Left lung (tissue), 1 donor: ENCODE measurements around a stretch of chr1.

- PRO-cap: unidirectional peak, plus-strand start at chr1:153984535; unidirectional peak, plus-strand start at chr1:153984547
Measured at GRCh38 chr1:153984288-153984650, 1.9 kb downstream of the RAB13 start.

DNA sequence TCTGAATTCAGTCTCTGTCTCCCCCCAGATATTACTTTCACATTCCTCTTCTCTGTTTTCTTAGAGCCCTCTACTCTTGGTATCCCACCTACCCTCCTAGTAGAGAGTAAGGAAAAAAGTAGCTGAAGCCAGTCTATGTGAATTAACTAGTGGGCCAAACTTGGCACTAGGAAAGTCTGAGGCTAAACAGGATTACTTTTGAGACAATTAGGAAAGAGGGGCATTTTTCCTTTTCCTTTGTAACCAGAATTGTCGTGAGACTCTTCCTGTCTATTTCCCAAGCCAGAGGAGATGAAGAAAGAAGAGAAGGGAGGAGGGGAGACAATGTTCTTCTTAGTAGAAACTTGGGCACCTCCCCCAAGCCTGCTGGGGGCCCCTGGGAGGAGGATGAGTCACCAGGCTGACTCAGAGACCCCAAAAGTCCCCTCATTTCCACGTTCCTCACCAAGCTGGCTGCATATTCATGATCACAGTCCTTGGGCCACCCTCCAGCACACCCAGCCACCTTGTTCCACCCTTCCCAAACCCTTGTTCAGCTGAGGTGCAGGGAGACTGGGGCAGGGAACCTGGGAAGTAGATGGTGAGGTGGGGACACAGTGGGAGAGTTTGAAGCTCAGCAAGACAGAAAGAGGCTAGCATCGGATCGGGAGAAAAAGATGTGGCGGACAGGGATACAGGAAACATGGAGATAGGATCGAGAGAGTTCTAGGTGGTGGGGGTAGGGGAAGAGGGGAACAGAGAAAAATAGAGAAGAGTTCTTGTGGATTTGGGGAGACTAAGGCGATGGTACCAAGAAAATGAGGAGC lies 848 bp downstream of the RAB13 start:
- PRO-cap: bidirectional peak, plus-strand start at position 467 of the sequence, minus-strand start at position 293 of the sequence

- PRO-cap: bidirectional peak, plus-strand start at chr1:154219624, minus-strand start at chr1:154219604
Measured at GRCh38 chr1:154219470-154219989, 860 bp downstream of the C1orf43 start.

GRCh38 chr1:154334968-154335295 lies 9.6 kb downstream of the ATP8B2 start:
- PRO-cap: no peak

GRCh38 chr1:154337106-154338343 lies 12.2 kb downstream of the ATP8B2 start:
- PRO-cap: no peak

DNA sequence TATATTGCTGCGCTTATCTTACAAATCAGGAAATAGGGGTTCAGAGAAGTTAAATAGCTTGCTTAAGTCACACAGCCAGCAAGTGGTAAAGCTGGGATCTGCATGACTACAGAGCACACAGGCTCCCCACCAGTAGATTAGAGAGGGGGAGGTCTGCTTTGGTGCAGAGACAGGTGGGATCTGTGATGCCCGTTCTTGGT lies 2.0 kb upstream of the IL6R start:
- PRO-cap: no peak

DNA sequence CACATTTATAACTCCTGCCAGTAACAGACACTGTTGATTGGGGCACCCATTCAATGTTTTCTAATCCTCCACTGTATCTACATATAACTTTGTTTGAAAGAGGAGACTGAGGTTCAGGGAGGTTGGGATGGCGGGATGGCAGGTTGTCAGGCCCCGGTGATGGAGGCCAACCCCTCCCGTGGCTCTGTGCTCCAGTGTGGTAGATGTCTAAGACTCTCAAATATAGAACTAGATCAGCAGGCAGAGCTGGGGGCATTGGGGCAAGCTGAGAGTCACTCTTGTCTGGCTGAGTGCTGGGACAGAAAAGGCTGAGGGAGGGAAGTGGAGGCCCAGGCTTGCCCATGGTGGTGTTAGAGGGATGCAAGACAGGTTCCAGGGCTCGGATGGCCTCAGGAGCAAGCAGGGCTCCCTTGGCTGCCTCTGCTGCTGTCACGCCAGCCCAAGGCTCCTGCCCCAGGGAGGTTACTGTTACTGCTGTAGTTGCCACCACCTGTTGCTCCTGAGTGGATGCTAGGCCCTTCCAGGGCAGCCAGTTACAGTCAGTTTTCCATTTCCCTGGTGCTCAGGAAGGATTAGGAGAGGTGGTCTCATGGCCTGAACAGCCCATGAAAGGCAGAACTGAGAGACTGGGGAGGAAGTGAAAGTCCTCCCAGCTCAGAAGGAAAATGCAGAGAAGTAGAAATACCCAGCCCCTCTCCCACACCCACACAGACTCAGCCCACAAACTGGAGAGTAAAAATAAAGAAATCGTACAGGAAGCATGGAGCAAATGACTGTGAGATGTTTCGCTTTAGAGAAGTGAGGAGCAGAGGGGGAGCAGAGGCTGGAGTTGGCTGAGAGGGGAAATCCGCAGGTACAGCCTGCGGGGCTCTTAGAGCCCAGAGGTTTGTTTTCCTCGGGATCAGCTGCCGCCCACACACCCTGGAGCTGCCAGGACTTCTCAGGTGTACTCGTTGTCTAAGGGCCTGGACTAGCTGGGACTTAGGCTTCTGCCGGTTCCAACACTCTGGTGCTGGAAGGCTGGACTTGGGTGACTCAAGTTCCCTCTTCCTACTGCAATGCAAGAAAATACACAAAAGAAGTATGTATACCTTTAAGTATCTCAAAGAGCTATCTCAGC lies 2.1 kb downstream of the IL6R start:
- PRO-cap: bidirectional peak, plus-strand start at position 793 of the sequence, minus-strand start at position 620 of the sequence

GRCh38 chr1:154414223-154415163 lies 9.3 kb downstream of the IL6R start:
- PRO-cap: no peak

GRCh38 chr1:154425530-154426125 lies 20.5 kb downstream of the IL6R start:
- PRO-cap: no peak

DNA sequence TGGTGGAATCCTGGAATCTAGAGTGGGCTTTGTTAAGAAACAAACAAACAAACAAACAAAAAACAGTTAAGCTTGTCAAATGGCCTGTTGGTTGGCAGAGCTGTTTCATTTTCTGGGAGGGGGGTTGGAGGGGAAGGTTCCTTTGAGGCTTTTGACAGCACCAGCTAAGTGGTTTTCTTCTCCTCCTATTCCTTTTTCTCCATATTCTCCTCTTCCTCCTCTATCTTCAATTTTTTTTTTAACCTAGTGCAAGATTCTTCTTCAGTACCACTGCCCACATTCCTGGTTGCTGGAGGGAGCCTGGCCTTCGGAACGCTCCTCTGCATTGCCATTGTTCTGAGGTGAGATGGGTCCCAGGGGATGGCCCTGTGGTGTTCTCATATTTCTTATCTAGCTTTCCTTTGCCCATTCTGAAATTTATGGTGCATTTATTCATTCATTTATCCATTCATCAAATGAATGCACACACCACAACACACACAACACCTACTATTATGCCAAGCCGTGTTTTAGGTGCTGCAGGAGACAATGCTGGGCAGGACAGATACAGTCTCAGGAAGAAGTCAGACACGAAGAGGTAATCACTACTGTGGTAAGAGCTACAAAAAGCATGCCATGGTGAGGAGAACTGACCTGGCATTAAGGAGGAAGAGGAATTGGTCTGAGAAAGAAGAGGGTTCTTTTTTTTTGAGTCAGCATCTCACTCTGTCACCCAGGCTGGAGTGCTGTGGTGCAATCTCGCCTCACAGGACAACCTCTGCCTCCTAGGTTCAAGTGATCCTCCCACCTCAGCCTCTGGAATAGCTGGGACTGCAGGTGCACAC lies 47.6 kb upstream of the TDRD10 start:
- PRO-cap: no peak

DNA sequence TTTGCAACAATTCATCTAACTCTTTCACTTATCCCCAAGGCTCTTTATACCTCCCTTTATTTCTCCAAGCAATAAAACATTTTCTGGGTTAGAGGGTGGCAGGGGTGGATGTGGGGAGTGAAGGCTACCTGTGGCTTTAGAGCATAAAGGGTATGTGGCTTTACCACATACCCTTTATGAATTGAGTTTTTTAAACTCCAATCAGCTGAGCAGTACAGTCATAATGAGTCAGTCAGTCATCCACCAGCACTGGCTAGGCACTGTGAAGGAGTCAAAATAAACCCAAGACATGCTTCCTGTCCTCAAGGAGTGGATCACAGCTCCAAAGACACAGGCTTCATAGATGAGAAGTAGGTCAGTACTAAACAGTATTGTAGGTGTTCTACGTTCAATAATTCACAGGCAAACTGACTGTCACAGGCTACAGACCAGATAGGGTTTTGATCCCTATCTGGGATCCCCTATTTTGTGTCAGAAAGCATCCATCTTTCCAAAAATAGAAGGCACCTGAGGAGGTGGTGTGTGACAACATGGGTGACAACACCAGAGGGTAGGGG lies 2.5 kb upstream of the TDRD10 start:
- PRO-cap: unidirectional peak, plus-strand start at position 305 of the sequence

DNA sequence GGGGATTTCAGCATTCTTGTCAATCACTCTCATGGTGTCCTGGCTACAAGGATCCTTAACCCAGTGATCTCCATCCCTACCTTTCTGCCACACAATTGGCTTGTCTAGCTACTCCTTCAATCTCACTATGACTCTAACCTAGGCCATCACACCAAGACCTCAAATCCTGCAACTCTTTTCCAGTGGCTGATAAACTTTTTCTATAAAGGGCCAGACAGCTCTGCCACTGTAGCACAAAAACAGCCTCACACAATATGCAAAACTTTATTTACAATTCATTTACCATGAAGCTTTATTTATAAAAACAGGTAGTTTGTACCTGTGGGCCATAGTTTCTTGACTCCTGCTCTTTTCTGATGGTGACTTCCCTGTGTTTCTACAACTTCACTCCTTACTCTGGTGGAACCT lies 4.1 kb downstream of the ADAR start:
- PRO-cap: no peak

GRCh38 chr1:154628327-154628538 lies 20.2 kb upstream of the ADAR start:
- PRO-cap: no peak

DNA sequence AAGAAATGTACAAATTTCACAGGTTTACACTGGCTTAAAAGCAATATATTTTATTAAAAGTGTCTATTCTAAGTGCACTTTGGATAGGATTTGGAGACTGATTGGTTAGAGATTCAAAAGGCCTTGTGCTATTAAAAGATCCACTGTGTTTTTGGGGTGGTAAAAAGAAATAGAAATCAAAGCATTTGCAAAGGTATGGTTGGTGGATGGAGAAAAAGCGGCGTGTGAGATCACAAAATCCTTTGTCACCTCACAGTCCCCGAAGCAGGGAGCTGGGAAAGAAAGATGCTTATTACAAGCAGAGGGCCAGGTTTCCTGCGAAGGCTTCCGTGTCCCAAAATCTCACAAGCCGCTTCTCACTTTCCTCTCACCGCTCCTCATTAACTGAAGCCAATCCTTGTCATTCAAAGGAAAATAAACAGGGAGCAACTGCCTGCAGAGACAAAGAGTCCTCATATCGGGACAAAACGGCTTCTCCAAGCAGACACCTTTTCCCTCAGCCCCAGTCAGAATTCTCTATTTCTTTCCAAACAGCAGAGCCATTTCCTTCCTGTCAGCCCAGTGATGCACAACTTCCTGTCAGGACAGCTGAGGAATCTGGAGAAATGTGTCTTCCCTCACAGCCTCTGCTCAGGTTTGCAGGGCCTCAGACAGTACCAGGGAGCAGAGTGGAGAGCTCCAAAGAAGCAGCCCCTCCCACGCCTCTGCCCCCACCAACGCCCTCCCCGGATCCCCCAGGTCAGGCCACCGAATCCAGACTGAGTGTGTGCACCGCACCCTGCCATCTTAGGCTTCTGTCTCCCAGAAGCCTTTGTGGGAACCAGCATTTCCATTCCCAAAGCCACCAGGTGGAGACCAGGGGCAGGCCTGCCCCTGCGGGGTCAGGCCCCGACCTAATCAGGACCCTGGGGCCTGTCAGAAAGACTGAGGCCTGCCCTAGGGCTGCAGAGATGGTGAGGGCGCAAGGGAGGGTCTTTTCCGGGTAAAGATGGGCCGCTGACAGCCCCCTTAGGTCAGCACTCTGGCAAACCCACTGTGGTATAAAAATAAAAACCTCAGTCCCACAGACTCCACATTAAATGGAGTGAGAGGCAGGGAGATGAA lies 29.6 kb downstream of the KCNN3 start:
- PRO-cap: unidirectional peak, plus-strand start at position 633 of the sequence

DNA sequence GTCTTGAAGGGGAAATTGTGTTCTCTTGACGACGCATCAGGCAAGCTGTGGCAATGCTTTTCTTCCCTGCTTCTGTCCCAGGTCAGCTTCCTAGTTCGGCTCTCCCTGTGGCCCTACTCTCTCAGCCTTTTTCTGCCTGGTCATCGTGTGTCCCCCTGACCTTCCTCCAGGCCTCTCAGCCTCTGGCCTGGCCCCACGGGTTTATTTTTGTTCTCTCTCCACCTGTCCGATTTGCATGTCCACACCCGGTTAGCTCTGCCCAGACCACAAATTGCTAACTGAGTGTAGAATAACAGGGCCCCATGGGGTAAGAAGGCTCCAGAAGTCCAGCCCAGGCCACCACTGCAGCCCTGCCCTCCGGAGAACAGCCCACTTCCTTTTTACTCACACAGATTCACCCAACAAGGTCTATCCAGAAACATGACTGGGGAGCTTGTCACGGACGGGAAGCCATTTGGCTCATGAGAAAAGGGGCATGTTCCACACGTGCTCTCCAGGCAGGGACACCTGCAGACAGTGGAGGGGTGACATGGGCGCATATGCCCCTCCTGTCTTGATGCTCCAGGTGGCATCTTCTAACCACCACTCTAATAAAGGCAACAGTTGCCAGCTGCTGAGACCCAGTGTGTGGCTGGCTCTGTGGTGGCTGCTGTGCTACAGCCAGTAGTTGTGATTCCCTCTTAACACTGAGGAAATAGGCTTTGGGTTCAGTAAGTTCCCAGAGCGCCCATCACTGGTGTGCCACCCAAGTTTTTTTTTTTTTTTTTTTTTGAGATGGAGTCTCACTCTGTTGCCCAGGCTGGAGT lies 9.7 kb downstream of the KCNN3 start:
- PRO-cap: unidirectional peak, minus-strand start at position 182 of the sequence

DNA sequence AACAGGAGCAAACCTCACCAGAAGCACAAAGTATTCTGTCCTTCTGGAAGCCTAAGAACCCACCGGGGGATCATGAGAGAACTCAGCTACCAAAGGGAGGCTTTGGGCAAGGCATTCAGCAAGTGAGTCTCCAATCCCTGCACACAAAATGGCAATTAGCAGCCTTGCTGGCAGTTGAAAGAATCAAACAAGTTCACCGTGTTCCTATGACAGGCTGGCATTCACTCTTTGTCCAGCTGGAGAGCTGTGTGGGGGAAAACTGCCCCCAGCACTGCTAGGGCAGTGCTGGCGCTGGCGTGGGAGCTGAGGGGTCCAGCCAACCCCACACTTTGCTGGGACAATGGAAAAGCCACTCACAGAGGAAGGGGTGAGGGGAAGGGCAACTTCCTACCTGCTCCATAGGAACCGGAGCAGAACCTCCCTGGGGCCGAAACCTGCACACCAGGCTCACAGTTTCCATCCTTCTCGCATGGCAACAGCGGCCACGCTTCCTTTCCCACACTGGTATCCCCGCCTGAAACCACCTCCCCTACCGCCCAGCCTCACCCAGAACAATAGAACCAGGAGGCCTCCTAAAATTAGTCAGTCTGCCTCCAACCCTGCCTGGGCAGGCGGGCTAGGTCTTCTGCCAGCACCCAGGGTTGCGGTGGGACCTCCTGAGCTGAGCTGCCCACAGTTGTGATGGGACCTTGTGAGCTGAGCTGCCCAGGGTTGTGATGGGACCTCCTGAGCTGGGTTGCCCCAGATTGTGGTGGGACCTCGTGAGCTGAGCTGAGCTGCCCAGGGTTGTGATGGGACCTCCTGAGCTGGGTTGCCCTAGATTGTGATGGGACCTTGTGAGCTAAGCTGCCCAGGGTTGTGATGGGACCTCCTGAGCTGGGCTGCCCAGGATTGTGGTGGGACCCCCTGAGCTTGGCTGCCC lies 26.9 kb upstream of the KCNN3 start:
- PRO-cap: no peak

DNA sequence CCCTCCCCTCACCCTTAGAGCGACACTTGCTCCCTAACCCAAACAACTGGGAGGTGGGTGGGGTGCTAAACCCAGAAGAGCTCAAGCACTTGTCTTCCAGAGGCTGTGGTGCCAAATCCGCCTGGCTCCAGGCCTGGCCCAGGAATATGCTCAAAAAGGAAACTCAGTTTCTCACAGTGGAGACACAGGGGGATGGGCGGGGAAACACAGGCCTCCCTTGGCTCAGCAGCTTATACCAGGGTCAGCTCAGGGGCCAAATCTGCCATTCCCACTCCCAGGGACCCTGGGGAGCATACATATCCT lies 696 bp upstream of the PBXIP1 start:
- PRO-cap: no peak

GRCh38 chr1:154968385-154969178 lies 2.0 kb downstream of the SHC1 start:
- PRO-cap: no peak

DNA sequence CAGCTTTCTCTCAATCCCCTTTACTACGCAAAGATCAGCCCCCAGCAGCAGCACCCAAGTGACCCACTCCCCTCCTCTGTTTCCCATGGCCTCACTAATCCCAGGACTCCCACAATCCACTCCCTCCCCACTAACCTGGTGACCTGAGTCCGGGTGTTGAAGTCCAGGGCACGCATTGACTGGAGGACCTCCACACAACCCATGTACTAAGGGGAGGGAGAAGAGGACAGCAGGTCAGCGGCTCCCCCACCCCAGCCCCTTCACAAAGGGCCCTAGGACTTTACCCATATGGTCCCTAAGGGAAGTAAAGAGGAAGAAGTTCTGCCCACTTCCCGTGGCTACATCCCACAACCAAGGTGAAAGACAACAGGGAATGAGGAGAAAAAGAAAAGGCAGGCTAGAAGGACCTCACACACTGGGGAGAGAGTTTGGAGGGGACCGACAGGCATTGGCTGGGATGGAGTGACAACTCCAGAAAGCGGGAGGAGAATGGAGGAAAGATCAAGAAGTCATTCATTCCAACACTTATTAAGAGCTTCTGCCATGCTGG lies 1.2 kb downstream of the SHC1 start:
- PRO-cap: no peak

- PRO-cap: bidirectional peak, plus-strand start at chr1:154973938, minus-strand start at chr1:154973718; bidirectional peak, plus-strand start at chr1:154974681, minus-strand start at chr1:154974338
Measured at GRCh38 chr1:154973521-154974596, 622 bp upstream of the CKS1B start.